NT2/D1 (cell line): ENCODE measurements around the genes LRTM2 and CACNA1C.

DNA sequence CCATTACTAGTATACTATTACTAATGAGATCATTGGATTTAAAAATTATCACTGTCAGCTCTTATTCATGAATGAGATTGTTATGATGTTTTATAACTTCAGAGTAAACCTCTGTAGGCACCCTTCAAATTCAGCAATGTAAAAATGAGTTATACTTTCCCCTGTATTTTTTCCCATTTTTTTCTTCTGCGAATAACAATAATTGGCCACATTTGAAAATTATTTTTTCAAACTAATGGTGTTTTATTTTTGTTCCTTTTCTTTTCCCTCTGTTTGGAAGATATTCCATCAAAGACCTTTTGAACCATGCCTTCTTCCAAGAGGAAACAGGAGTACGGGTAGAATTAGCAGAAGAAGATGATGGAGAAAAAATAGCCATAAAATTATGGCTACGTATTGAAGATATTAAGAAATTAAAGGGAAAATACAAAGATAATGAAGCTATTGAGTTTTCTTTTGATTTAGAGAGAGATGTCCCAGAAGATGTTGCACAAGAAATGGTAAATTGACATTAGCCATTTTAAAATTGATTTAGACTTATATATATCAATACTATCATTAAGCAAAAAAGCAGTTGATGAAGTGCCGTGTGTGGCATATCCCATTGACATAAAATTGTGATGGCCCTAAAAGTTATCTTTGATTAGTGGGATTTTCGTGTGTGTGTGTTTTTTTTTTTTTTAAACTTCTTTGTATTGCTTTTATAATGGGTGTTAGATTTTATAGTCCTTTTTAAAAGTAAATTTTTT is 90.4 kb downstream of the RAD52 start:
- RRBS, 2 experiments: no CpG with 5 or more reads among the region's 5 CpGs

DNA sequence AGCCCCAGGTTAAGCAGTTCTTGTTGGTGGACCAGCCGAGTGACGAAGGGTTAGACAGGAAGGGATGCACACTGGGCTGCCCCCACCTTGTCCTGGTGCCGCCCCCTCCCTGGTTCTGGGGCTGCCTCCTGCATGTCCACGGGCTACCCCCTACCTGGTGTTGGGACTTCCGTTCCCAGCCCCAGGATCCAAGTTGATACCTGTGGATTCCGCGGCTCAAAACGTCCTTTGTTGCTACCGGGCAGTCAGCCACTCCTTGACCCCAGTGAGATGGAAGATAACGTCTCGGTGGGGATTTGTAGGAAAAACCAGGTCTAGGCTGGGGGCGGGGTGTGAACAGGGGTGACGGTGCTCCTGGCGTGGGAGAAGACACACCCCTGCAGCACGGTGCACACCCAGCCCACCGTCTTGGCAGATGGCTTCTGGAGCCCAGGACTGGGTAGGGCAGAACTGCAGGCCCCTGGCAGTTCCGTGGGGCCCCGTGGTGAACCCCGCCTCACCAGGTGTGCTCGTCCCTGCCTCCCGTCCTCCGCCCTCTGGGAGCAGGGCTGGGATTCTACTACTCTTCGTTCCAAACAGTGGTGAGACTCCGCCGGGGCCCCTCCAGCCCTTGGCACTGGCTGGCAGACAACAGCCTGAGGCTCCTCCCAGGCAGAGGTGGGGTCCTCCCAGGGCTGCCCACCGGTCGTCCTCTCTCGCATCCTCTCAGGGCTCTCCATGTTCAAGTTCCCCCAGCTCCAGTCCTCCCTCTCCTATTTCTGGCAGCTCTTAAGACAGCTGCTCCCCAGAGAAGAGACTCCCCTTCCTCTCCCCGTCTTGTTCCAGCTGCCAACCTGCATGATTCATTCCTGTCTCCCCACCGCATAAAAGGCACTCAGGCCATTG is 75.6 kb downstream of the FBXL14 start:
- RRBS, 2 experiments: 89 to 96% methylated on average over 2 of the region's 30 CpGs

- RRBS, 2 experiments: 1% methylated on average over 68 of the region's 114 CpGs
Measured at GRCh38 chr12:1529586-1530634, 64.5 kb downstream of the FBXL14 start.

DNA sequence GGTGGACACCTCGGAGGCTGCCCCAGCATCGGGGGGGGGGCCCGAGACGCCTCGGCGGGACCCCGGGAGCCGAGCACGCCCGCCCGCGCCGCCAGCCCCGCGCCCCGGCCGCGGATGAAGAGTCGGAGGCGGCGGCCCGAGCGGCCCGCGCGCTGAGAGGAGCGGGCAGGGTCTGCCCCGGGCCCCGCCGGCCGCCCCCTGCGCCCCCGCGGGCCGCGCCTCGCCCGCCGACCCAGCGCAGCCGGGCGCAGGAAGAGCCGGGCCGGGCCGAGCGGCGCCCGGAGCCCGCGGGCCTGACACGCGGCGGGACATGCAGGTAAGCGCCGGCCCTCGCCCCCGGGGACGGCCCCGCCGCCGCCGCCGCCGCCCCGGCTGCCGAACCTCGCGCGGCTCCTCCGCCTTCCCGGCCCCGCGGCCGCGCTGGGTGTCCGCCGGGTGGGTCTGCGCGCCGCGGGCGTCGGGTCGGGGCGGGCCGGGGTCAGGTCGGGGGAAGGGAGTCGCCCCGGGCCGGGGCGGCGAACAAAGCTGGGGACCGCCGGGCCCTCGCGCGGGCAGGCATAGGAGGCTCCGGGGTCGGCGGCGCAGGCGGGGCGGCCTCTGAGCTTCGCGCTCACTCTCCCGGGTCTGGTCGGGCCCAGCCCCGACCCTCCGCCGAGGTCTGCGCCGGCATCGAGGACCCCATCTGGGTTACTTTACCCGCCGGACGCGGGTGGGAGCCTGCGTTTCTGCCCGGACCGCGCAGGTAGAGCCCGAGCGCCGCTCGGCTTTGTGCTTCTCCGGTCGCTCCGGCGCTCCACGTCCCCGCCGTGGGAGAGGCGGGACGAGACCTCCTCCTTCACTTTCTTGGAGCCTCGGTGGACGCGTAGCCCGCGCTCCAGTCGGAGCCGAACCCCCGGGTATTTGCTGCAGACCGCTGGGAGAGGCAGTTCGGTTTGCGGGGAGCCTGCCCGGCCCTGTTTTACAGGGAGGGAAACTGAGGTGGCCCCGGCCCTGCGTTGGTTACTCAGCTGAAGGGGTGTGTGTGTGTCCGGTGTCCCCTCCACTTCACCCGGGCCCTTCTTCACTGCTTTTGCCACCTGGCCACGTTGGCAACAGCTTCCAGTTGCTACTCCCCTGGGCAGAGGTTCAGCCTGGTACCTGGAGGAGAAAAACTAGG is 63.4 kb downstream of the FBXL14 start:
- RRBS, 2 experiments: 4 to 8% methylated on average over 100 to 106 of the region's 151 CpGs

DNA sequence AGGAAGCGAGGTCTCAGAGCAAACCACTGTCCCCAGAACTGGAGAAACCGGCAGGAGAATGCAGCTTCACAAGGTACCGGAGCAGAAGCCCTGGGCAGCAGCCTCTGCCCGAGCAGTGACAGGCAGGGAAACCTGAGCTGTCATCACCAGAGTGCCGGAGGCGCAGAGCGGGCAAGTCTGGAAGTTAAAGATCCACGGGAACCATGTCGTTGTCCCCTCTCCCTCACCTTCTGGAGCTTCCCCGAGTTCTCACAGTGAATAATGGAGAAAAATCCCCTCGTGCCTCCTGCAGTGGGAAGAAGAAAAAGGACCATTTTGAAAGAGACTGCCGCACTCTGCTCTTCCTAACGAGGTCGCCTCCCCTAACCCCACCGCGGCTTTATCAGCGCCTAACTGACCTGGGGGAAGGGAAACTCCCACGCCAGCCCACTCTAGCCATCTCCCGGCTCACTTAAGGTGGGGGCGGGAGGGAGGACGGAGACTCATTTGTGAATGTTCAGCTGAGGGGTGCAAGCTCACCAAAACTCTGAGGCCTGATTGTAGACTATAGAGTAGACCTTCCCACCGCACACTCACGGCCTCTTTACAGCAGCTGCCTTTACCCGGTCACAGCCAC is 27.7 kb downstream of the FBXL14 start:
- RRBS, 2 experiments: 30 to 90% methylated on average over 3 of the region's 24 CpGs

DNA sequence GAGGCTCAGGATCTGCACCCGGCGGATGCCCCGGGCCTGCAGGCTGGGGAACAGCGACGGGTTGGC is 715 bp downstream of the FBXL14 start:
- RRBS, 2 experiments: 0% methylated on average over 2 of the region's 5 CpGs; no CpG with 5 or more reads in 1 of the 2 experiments

GRCh38 chr12:1662557-1663585 is 28.0 kb upstream of the ADIPOR2 start:
- RRBS, 2 experiments: 3 to 26% methylated on average over 15 to 17 of the region's 60 CpGs

DNA sequence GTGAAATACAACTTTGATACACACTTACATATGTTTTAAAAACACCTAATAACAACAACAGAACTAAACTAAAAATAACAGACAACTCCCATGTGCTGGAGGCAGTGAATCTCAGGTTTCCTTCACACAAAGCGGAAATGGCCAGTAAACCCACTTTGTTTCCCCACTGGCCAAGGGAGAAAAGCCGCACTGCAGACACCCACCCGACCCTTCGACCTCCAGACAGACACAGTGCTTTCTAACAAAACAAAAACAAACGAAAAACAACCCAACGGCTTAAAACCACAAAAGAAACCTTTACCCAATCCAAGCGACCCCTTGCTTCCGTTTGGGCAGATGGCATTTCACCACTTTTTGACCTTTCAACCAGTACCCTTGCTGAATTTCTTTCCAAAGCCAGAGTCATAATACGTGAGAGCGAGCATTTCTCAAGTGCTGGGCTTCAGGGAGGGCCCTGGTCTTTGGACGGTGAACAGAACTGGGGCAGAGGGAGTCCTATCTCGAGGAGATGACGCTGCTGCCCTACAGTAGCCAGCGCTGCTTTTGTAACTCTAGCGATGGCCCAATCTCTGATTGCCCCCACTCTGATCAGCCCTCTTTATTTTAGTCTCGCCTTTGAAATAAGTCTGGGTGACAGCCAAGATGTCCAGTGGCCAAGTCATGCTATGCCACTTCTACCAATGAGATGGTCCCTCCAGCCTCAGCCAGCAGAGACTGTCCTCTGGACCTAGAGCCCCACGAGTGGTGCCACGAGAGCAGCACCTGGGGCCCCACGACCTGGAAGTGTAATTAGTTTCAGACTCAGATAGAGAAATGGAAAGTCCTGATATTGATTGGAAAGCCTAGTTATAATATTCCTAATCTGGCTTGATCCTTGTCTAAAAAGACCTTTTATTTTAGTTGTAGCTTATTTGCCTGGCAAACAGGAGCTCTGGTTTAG is 21.9 kb upstream of the ADIPOR2 start:
- RRBS, 2 experiments: no CpG with 5 or more reads among the region's 19 CpGs

DNA sequence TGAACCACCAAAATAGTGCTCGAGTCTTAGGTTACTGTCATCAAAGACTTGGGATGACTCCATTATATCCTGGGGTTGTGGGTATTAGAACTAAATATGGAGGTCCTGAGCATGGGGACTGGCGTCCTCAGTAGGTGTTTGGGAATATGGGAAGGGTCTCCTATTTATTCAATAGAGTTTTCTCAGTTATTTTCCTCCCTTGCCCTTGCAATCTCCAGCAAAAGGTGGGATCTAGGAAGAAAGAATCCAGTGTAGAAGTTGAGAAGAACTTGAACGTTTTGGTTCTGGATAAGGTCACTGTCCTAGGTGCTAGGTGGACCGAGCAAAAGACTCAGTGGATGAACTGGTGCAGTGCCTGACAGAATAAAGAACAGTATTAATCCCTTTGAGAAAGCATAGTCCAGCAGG is 32.8 kb upstream of the LRTM2 start:
- RRBS, 2 experiments: no CpG with 5 or more reads among the region's 4 CpGs

GRCh38 chr12:1797118-1797965 is 23.0 kb upstream of the LRTM2 start:
- RRBS, 2 experiments: 96 to 98% methylated on average over 10 to 15 of the region's 61 CpGs

DNA sequence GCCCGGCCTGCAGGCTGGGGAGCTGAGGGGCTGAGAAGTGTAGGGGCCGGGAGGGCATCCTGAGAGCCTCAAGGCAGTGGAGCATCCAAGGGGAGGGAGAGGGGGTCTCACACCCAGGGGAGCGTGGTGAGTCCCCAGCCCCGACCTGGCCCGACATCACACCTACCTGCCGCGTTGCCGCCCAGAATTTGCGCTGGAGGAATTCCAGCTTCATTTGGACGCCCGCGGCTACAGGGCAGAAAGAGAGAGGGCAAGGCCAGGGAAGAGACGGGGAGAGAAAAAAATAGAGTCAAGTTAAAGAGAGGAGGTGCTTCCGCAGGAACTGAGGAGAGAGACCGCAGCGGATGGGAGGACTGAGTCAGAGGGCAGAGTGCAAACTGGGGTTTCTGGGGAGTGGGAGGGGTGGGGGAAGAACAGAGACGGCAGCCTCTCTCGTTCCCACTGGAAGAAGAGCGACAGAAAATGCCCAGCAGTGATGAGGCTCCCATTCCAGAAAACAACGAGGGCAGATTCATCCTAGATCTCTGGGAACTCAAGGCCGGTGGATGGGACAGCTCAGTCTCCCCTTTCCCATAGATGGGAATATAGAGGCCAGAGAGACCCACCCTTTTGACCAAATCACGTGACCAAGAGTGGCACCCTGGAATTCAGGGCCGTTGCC is 8.7 kb upstream of the LRTM2 start:
- RRBS, 2 experiments: no CpG with 5 or more reads among the region's 23 CpGs

- RRBS, 2 experiments: no CpG with 5 or more reads among the region's 34 CpGs
Measured at GRCh38 chr12:1819985-1820686, at the start of gene LRTM2. Gene LRTM2 (plus strand): TSS chr12:1820565.

GRCh38 chr12:1933193-1933763 is 14.8 kb upstream of the CACNA2D4 start:
- RRBS, 2 experiments: no CpG with 5 or more reads among the region's 15 CpGs

DNA sequence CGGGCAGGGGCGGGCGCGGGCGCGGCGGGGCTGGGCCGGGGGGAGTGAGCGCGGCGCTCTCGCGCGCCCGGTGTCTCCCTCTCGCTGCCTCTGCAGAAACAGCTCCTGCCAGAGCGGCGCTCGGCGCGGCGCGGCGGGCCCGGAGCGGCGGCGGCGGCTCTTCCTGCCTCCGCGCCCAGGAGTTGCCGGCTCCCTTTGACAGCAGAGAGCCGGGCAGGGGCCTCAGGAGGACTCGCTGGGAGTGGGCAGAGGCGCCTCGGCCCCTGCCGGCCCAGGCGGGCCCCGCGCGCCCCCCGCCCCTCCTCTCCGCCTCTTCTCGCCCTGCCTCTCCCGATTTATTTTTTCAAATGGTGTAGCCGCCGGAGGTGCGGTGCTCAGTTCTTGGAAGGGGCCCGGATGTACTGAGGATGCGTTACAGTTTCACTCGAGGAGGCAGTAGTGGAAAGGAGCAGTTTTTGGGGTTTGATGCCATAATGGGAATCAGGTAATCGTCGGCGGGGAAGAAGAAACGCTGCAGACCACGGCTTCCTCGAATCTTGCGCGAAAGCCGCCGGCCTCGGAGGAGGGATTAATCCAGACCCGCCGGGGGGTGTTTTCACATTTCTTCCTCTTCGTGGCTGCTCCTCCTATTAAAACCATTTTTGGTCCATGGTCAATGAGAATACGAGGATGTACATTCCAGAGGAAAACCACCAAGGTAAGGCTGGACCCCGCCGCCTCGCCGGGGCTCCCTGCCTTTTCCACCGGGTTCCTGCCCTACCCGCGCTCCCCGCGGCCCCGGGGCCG is at the start of gene CACNA1C:
TSS of gene CACNA1C (plus strand) at position 73 of the 786 bp plus-strand sequence.
- RRBS, 2 experiments: 1% methylated on average over 33 to 38 of the region's 77 CpGs

DNA sequence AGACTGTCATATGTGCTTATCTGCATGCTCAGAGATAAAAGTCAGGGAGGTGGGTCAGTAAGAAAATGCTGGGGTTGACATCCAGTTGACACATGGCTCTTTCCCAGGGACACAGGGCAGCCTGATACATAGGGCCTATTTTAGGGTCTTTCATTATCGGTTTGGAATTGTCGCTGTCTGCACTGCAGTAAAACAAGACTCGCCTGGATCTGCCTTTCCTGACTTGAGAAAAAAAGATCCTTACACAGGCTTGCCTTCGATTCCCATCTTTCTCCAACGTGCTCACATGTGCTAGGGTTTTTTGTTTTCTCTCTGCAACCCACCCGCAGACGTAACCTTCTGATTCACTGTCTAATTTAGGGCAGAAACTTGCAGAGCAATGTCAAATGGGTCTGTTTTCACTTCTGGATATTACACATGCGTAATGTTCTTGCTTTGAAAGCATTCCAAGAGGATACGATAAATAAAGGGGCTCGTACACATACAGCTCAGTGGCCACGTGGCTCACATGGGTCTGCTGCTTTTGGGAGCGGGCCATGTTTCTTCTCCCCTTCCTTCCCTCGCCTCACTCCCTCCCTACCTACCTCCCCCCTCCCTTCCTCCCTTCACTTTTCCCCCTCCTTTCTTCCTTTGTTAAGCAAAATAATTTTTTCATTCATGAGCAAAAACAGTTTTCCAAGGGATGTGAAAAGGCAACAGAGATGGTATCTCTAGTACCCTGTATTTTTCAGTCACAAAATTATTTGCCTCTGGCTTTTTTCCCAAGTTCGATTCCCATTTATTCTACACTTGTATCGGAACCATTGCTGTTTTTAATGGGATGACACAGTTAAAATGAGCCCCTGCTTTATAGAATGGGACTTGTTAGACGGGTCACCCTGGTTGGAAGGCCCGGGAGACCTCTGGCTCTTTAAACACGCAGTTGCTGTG is 23.4 kb downstream of the CACNA1C start:
- RRBS, 2 experiments: no CpG with 5 or more reads among the region's 18 CpGs

DNA sequence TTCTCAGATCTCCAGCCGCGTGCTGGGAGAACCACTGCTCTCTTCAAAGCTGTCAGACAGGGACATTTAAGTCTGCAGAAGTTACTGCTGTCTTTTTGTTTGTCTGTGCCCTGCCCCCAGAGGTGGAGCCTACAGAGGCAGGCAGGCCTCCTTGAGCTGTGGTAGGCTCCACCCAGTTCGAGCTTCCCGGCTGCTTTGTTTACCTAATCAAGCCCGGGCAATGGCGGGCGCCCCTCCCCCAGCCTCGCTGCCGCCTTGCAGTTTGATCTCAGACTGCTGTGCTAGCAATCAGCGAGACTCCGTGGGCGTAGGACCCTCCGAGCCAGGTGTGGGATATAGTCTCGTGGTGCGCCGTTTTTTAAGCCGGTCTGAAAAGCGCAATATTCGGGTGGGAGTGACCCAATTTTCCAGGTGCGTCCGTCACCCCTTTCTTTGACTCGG is 82.9 kb downstream of the CACNA1C start:
- RRBS, 2 experiments: no CpG with 5 or more reads among the region's 22 CpGs

GRCh38 chr12:2283753-2284275 is 231.0 kb downstream of the CACNA1C start:
- RRBS, 2 experiments: 90 to 93% methylated on average over 2 of the region's 12 CpGs

GRCh38 chr12:2359088-2359677 is 306.4 kb downstream of the CACNA1C start:
- RRBS, 2 experiments: no CpG with 5 or more reads among the region's 8 CpGs

GRCh38 chr12:2490767-2491340 is 303.9 kb upstream of the FKBP4 start:
- RRBS, 2 experiments: no CpG with 5 or more reads among the region's 6 CpGs

- RRBS, 2 experiments: no CpG with 5 or more reads among the region's 9 CpGs
Measured at GRCh38 chr12:2631902-2632372, 162.8 kb upstream of the FKBP4 start.